Helper T cell (primary cell): ENCODE measurements around a stretch of chr2.

GRCh38 chr2:209424609-209425311 is 913 bp downstream of the MAP2 start:
- PRO-cap, 2 experiments: no peak in any of the 2 experiments

DNA sequence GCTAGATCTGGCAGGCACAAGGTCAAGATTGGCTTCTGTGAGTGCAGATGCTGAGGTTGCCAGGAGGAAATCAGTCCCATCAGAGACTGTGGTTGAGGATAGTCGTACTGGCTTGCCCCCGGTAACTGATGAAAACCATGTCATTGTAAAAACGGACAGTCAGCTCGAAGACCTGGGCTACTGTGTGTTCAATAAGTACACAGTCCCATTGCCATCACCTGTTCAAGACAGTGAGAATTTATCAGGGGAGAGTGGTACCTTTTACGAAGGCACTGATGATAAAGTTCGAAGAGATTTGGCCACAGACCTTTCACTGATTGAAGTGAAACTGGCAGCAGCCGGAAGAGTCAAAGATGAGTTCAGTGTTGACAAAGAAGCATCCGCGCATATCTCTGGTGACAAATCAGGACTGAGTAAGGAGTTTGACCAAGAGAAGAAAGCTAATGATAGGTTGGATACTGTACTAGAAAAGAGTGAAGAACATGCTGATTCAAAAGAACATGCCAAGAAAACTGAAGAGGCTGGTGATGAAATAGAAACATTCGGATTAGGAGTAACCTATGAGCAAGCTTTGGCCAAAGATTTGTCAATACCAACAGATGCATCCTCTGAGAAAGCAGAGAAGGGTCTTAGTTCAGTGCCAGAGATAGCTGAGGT is 76.9 kb upstream of the UNC80 start:
- PRO-cap, 2 experiments: no peak in any of the 2 experiments

DNA sequence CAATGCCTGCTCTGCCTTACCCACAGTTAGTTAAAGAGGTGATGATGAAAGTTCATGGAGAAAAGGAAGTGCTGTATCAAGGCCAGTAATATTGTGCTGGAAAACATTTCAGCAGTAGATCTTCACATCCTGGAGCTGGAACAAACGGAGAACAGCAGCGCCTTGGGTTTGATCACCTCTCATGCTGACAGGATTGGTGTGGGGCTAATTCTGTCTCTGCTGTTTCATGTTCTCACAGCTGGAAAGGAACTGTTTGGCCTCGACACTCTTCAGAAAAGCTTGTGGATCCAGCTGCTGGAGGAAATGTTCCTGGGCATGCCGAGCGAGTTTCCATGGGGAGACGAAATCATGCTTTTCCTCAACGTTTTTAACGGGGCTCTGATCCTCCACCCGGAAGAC is 61.5 kb upstream of the RPE start:
- PRO-cap, 2 experiments: no peak in any of the 2 experiments

- PRO-cap, 2 experiments: no peak in any of the 2 experiments
Measured at GRCh38 chr2:210007428-210008355, 5.3 kb downstream of the RPE start.

- PRO-cap, 2 experiments: no peak in any of the 2 experiments
Measured at GRCh38 chr2:210141081-210141539, 30.1 kb downstream of the KANSL1L start.

GRCh38 chr2:211396815-211397055 is 840.3 kb downstream of the CPS1 start:
- PRO-cap, 2 experiments: no peak in any of the 2 experiments

GRCh38 chr2:213002858-213003222 is 148.6 kb downstream of the IKZF2 start:
- PRO-cap, 2 experiments: no peak in any of the 2 experiments

DNA sequence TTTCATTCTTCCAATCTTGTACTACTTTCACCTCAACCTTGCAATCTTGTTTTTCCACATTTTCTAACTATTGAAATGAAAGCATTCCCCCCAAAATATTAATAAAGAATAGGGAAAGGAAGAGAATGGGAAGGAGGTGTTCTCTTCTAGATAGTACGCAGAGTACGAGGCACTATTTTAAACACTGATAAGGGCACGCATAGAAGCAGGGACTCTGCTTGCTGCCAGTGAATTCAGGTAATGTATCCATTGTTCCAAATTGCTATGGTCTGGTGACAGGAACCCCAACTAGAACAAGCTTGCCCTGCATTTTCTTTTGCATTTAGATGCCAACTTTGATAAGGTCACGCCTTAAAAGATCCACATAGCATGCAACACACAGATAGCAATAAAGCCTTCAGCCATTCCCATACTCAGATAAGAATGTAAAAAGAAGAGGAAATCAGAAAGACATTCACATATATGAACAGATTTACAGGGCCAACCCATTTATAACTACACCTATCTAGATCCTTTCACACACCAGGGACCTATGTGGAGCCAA is 46.9 kb downstream of the IKZF2 start:
- PRO-cap, 2 experiments: no peak in any of the 2 experiments

DNA sequence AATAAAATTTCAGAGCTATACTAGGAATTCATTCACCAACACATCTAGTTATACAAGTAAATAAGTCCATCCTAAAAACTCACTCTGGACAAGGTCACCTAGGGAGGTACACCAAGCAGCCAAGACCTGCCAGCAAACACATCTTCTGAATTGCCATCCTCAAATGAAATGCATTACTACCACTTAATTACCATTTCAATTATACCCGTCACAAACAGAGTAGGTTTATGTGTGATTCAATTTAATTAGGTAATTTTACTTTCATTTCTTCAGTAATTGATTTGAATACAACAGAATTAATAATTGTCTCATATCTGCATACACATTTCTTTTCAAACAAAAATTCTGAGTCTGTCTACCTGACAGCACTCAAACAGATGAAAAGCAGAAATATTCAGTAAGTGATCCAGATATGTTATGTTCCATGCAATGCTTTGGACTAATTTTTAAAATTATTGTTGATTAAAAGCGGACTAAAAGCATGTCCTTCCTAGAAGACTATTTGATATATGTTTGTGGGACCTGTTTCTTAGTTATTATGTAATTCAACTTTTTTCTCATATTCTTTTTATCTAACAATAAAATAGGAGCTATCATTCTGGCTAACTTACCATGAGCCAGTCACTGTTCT is 18.7 kb downstream of the IKZF2 start:
- PRO-cap, 2 experiments: peak in 1 of 2 experiments; most common plus-strand start position 336 of the sequence (in 1); most common minus-strand start position 147 of the sequence (in 1)

GRCh38 chr2:213148336-213149236 is 2.8 kb downstream of the IKZF2 start:
- PRO-cap, 2 experiments: no peak in any of the 2 experiments

- PRO-cap, 2 experiments: no peak in any of the 2 experiments
Measured at GRCh38 chr2:214497547-214497981, 86.7 kb downstream of the VWC2L start.

- PRO-cap, 2 experiments: peak in 2 of 2 experiments; most common plus-strand start chr2:214683791 (in 2)
Measured at GRCh38 chr2:214683467-214683951, 126.0 kb downstream of the BARD1 start.

DNA sequence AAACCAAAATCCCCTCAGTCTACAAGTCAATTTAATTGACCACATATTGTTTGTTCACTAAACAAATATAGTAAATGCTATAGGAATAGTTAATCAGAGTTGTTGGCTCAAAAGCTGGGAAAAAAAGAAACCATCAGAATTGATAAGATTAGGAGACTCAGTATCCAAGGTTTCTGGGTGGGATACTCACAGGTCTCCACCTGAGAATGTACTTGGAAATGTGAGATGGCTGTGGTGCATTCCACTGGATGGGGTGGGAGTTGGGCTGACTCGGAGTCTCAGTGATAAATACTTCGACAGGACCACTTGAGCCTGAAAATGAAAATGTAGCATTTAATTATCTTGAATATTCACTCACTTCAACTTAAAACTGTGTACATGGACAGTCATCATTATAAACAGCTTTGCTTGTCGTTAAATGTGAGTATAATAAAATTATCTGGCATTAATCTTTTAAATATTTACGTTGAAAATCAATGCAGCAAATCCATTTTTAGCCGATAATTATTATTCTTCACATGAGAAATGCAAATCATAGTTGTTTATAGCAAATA is 21.1 kb downstream of the FN1 start:
- PRO-cap, 2 experiments: no peak in any of the 2 experiments

GRCh38 chr2:215420276-215420957 is 15.5 kb downstream of the FN1 start:
- PRO-cap, 2 experiments: no peak in any of the 2 experiments

DNA sequence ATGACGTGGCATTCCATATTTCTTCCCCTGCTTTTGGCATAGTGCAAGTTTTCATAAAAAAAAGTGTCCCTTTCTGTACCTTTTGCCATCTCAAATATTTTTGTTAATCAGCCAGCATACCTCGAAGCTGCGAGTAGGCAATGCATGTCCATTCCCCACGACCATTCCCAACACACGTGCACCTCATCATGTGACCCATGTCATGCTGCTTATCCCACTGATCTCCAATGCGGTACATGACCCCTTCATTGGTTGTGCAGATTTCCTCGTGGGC is 14.0 kb downstream of the FN1 start:
- PRO-cap, 2 experiments: no peak in any of the 2 experiments

DNA sequence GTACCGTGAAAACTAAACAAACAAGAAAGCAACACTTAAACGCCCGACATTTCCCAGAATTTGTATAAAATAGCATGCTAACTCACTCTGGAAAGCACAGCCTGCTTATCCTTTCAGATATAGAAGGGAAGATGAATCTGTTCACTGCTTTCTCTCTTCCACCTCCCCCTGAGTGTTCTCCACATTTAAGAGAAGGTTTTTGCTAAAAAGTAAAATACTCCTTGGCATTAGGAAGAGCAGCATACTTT is 186.2 kb downstream of the MREG start:
- PRO-cap, 2 experiments: no peak in any of the 2 experiments

DNA sequence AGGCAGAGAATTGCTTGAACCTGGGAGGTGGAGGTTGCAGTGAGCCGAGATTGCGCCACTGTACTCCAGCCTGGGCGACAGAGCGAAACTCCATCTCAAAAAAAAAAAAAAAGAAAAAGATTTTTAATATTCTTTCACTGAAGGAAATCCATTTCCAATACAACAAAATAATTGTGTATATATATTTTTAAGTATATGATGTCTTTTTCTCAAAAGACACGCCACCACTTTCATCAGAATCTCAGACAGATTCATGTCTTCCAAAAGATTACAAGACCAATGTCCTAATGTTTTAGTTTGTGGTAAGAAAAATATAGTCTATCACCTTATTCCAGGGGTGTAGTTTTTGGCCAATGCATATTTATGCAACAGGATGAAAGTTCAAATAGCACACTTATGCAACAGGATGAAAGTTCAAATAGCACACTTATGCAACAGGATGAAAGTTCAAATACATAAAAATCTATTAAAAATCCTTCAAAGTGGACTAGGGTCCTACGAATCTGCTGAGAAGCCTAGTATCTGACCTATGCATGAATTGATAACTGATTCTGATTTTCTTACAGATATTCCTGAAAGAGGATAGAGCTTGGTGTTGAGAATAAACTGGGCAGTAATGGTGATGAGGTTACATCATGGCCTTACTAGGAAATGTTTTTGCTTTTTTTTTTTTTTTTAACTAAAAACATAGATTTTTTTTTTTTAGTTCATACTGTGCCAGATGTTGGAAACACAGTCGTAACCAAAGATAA is 2.9 kb downstream of the PECR start:
- PRO-cap, 2 experiments: no peak in any of the 2 experiments

DNA sequence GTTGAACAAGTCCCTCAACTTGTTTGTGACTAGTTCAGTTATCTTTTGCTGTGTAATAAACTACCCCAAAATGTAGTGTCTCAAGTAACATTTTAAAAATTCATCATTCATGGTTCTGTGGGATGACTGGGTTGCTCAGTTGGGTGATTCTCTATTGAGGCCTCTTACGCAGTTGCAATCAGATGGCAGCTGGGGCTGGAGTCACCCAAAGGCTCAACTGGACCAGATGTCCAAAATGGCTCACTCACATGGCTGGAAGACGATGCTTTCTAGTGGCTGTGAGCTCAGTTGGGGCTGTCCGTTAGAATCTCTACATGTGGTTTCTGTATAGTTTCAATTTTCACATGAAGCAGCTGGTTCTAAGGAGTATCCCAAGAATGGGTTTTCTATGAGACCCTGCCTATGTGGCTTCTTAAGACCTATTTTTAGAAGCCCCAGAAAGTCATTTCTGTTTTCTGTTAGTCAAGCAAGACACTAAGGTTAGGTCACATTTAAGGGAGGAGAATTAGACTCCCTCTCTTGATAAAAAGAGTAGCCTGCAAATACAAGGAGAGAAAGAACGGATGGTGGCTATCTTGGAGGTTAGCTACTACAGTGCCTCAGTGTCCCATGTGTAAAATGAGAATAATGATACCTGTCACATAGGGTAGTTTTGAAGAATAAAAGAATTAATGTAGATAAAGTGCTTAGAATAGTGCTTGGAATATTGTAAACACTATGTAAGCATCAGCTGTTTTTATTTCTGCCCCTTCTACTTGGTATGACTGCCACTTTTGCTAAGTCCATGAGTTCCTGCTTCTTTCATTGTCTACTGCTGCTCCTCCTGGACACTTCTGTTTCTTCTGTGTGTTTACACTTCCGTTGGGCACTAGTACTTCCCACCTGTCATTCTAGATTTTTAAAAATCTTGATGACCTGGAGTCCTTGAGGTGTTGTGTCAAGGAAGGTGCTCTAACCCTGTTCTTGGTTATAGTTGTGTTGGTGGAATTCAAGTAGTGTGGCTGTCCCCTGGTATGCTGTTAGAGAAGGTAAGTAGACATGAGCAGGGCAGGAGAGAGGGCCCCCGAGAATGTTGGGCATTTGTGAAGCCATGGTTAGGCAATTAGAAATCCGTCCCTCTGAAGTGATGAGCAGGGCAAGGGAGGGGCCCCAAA is 4.7 kb downstream of the XRCC5 start:
- PRO-cap, 2 experiments: no peak in any of the 2 experiments

GRCh38 chr2:216217417-216218039 is 108.4 kb downstream of the XRCC5 start:
- PRO-cap, 2 experiments: no peak in any of the 2 experiments

GRCh38 chr2:216349330-216349971 is 22.8 kb downstream of the MARCHF4 start:
- PRO-cap, 2 experiments: no peak in any of the 2 experiments